Metastatic Liver Carcinoma in the Adrenal Gland (tissue), 2 donors: ENCODE results near the genes MARCKS, CALHM6 and TRAPPC3L.

DNA sequence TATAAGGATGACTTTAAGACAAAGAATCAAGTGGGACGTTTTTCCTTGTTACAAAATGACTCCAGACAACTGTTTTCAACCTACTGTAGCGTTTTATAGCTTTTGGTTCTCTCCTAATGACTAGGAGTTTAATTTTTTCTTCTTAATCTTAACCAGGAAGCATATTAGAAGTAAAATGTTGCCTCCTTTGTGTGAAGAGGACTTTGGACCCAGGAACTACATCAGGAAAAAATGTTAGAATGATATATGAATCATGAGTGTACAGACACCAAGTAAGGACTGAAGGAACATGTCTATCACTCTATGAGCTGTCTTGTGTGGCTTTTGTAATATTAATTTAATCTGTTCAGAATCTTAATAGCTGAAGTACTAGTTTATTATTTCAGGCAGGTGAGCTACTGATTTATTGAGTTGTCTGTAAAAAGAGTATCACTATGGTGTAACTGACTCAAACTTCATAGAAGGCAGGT lies 71.0 kb upstream of the MARCKS start:
- PRO-cap, 2 experiments = no peak in any of the 2 experiments

GRCh38 chr6:113825876-113826162 lies 31.3 kb upstream of the MARCKS start:
- PRO-cap, 2 experiments = no peak in any of the 2 experiments

DNA sequence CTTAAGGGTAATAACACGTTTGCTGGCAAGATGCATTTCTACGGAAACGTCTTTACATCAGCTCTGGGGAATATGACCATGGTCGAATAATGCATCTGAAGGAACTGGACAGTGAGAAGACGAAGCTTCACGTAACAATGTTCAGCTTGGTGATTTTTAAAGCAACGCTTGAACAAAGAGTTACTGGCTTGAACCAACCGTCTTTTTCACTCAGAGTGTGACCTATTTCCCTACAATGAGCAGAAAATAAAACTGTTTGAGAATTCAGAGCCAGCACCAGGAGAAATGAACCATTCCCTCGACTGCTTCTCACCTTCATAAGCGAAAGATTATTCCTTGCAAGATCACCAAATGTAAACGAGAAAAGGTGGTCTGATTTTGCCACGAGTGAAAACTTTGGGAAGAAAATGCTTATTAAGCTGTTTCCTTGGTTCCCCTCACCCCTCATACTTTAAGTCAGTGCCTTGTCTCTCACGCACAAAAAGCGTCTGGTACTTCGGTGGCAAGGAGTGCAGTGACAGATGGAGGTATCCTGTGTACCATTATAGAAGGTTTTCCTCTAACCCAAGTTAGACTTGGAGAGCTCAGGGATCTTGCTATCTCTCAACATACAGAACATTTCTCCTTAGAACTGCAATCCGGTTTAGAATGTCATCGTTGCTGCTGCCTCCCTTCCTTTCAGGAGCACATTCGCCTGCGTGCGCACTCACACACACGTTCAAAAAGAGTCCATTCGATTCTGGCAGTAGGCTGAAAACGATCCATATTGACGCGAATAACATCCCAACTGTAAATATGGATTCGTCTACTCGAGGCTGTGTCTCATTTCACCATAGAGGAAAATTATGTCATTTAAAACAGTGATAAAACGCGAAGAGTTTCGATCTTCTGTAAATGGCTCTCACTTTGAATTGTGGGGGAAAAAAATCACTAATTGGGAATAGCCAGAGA lies 1.2 kb upstream of the MARCKS start:
- PRO-cap, 2 experiments = peak in 1 of 2 experiments; most common plus-strand start position 480 of the sequence (in 1); most common minus-strand start position 490 of the sequence (in 1)

GRCh38 chr6:113857123-113857580 lies at the start of gene MARCKS:
TSS of gene MARCKS (plus strand) at chr6:113857345.
- PRO-cap, 2 experiments = peak in 2 of 2 experiments; most common plus-strand start chr6:113857396 (in 2); most common minus-strand start chr6:113857276 (in 2)

DNA sequence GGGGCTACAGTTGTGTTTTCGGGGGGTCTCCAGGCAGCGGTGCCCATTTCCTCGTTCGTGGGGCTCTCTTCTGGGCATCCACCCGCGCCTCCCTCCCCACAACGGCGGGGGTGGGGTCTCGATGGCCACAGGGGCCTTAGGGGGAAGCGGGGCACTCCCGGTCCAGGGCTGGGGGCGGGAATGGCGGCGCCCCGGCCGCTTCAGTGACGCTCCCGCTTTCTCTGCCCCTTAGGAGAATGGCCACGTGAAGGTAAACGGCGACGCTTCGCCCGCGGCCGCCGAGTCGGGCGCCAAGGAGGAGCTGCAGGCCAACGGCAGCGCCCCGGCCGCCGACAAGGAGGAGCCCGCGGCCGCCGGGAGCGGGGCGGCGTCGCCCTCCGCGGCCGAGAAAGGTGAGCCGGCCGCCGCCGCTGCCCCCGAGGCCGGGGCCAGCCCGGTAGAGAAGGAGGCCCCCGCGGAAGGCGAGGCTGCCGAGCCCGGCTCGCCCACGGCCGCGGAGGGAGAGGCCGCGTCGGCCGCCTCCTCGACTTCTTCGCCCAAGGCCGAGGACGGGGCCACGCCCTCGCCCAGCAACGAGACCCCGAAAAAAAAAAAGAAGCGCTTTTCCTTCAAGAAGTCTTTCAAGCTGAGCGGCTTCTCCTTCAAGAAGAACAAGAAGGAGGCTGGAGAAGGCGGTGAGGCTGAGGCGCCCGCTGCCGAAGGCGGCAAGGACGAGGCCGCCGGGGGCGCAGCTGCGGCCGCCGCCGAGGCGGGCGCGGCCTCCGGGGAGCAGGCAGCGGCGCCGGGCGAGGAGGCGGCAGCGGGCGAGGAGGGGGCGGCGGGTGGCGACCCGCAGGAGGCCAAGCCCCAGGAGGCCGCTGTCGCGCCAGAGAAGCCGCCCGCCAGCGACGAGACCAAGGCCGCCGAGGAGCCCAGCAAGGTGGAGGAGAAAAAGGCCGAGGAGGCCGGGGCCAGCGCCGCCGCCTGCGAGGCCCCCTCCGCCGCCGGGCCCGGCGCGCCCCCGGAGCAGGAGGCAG lies 2.6 kb downstream of the MARCKS start:
- PRO-cap, 2 experiments = peak in 1 of 2 experiments; most common plus-strand start position 775 of the sequence (in 1); most common minus-strand start position 534 of the sequence (in 1)

DNA sequence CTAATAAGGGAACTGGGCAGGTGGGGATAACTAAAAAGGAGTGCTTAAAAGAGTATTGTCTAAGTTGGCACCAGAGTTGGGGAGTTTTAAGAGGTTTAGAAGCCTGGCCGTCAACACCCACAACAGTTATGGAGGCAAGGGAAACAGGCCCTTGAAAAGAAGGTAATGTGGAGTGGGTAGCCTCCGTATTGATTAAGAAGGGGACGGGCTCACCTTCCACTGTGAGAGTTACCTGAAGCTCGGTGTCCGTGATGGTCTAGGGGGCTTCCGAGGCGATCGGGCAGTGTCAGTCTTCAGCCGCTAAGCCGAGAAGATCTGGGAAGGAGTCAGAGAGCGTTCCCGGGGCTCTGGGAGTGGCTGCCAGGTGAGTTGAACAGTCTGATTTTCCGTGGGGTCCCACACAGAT lies 82.5 kb upstream of the HS3ST5 start:
- PRO-cap, 2 experiments = no peak in any of the 2 experiments

DNA sequence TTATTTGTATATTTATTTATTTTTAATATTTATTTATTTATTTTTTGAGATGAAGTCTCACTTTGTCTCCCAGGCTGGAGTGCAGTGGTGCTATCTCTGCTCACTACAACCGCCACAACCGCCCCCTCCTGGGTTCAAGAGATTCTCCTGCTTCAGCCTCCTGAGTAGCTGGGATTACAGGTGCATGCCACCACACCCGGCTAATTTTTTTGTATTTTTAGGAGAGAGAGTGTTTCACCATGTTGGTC lies 699.3 kb downstream of the FRK start:
- PRO-cap, 2 experiments = no peak in any of the 2 experiments

DNA sequence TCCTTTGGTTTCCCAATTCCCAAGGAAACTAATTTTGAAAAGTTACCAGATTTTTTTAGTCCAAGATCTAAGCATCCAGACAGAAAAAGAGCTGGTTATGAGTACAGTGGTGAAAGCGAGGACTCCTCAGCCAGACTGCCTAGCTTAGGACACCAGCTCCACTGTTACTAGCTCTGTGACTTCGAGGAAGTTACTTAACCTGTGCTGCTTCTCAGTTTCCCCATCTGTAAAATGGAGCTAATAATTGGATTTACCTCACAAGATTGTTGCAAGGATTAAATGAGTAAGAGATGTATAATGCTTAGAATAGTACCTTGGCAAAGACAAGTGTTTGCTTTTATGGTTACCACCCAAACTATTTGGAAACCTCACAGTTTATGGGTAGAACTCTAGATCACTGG lies 1.1 kb downstream of the NT5DC1 start:
- PRO-cap, 2 experiments = no peak in any of the 2 experiments

DNA sequence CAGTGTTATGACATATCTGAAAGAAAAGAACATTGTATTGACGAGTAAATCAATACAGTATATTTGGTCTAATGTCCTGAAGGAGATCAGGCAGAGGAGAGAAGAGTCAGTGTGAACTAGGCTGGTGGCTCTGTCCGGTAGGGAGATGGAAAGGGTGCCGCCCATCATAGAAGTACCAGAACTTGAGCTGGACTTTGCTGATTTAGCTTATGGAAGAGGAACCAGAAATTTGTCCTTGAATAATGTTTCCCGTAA lies at the start of gene CALHM6:
Gene CALHM6 (plus strand): TSS at position 197 of the 255 bp plus-strand sequence.
- PRO-cap, 2 experiments = no peak in any of the 2 experiments

DNA sequence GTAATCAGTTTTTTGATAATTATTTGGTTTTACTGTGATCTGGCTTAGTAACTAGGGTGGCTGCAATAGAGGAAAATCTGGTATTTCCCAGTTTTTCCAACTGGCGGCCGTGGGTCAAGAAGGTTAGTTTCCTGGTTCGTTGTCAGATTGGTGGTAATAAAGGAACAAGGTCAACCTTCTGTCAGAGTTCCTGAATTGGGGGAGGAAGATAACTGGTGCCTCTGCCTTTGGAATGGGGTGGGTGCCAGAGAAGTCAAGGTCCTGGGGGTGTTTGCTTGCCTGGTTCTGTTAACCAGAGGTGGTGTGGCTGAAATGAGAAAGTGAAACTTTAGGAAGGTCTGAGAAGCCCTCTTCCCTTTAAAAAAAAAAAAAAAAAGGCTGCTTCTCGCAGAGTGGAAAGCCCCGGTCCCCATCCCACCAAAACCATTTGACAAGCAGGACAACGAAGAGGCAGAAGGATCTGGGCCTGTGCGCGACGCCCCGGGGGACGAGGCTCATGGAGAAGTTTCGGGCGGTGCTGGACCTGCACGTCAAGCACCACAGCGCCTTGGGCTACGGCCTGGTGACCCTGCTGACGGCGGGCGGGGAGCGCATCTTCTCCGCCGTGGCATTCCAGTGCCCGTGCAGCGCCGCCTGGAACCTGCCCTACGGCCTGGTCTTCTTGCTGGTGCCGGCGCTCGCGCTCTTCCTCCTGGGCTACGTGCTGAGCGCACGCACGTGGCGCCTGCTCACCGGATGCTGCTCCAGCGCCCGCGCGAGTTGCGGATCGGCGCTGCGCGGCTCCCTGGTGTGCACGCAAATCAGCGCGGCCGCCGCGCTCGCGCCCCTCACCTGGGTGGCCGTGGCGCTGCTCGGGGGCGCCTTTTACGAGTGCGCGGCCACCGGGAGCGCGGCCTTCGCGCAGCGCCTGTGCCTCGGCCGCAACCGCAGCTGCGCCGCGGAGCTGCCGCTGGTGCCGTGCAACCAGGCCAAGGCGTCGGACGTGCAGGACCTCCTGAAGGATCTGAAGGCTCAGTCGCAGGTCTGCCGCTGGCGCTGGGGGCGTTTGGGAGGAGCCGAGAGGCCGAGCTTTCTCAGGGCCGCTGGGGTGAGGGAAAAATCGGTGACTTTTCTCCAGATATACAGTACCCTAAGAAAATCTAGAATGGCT lies 634 bp downstream of the CALHM6 start:
- PRO-cap, 2 experiments = no peak in any of the 2 experiments

GRCh38 chr6:116545452-116545815 lies at the start of gene TRAPPC3L:
TSS of gene TRAPPC3L (minus strand) at chr6:116545684.
- PRO-cap, 2 experiments = no peak in any of the 2 experiments

DNA sequence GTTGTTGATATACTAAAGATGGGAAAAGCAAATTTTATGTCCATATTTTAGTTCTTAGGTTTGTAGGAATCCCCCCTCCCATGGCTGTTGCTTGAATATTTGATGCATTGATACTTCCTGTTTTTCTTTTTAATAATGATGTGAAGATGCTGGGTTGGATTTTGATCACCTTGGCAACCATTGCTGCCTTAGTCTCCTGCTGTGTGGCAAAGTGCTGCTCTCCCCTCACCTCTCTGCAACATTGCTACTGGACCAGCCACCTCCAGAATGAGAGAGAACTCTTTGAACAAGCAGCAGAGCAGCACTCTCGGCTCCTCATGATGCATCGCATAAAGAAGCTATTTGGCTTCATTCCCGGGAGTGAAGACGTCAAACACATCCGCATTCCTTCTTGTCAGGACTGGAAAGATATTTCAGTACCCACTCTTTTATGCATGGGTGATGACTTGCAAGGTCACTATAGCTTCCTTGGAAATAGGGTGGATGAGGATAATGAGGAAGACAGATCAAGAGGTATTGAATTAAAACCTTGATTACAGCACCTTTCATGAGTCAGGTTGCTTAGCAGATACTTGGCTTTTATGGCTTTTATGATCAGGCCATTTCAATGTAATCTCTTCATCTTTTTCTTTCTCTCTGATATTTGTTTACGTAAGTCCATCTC lies 4.3 kb downstream of the CALHM4 start:
- PRO-cap, 2 experiments = no peak in any of the 2 experiments

DNA sequence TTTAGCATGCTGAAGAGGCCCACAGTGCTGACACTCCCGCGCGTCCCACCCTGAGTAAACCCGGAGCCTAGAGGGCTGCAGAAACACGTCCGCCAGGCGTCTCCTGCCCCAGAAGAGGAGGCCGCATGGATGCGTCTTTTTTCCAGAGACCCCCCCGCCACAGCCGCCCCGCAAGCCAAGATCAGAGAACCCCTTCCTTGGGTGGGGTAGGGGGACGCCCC lies 1.1 kb downstream of the FAM162B start:
- PRO-cap, 2 experiments = no peak in any of the 2 experiments

- PRO-cap, 2 experiments = no peak in any of the 2 experiments
Measured at GRCh38 chr6:117015307-117015895, 138.4 kb downstream of the RFX6 start.

DNA sequence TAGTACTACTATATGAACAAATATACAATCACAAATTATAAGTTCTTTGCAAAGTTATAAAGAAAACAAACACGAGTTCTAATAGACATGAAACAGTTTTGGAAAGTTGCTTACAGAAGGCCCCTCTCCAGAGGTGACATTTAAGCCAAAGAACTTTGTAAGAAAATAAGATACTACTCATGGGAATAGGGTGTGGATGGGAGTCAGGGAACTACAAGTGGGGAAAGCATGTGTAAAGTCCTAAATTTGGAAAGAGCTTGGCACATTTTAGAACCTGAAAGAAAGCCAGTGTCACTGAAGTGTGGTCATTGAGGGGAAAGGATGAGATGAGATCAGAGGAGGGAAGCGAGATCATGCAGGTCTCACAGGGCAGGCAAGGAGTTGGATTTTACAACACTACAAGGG lies 37.9 kb downstream of the VGLL2 start:
- PRO-cap, 2 experiments = no peak in any of the 2 experiments

GRCh38 chr6:117544923-117545788 lies 57.2 kb downstream of the GOPC start:
- PRO-cap, 2 experiments = peak in 1 of 2 experiments; most common minus-strand start chr6:117545178 (in 1)

DNA sequence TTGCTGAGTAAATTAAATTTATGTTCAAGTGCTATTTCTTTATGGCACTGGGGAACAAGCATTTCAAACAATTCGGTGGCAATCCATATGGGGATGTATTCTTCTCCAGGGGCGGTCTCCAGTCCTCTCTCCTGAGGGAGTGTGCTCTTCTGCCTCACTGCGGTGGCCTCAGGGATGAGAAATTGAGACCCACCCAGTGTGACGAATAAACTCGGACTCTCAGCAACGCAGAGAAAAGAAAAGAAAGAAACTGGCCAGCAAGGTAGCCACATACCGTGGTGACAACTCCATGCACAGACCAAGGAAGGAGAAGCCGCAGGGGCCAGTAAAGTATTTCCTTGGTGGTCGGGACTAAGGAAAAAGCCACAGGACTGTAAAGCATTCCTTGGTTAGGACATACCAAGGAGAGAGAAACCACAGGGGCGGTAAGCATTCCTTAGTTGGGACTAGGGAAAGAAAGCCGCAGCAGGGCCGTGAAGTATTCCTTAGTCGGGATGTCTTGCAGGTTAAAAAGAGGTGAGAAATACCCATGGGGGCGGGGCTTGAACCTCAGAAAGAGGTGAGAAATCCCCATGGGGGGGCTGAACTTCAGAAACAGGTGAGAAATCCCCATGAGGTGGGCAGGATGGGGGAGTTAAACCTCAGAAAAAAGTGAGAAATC lies 13.6 kb upstream of the GOPC start:
- PRO-cap, 2 experiments = no peak in any of the 2 experiments

DNA sequence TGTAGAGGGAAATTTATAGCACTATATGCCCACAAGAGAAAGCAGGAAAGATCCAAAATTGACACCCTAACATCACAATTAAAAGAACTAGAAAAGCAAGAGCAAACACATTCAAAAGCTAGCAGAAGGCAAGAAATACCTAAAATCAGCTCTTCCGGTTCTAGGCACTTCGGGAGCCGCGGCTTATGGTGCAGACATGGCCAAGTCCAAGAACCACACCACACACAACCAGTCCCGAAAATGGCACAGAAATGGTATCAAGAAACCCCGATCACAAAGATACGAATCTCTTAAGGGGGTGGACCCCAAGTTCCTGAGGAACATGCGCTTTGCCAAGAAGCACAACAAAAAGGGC lies 91.7 kb downstream of the SLC35F1 start:
- PRO-cap, 2 experiments = no peak in any of the 2 experiments

DNA sequence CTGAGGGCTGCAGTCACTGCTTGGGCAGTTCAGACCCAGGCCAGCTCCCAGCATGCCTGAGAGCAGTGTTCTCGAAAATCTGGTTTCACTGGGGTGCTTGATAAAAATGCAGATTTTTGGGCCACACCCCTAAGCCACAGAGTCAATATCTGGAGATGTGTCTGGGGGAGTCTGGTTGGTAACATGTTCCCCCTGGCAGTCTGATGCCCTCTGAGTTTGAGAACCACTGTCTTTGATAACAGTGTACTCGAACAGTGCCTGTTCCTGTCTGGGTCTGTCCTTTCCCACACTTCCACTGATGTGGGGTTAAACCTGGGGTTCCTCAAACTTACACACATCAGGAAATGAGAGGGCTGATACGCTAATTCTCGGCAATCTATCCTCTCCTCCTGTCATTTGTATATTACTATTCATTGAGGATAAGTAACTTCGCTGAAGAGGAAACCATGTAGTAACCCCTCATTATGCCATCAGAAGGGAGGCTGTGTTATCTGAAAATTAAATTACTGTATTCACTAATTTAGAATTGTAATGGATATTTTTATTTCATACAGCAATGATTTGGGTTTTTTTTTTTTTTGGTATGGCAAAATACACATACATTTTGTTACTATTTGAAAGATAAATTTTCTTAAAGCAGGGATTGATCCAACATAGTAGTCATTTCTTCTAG lies 260.5 kb upstream of the PLN start:
- PRO-cap, 2 experiments = no peak in any of the 2 experiments

GRCh38 chr6:118705769-118706595 lies 54.6 kb upstream of the CEP85L start:
- PRO-cap, 2 experiments = no peak in any of the 2 experiments